ENCODE results near the gene FLVCR1.

GRCh38 chr1:211792964-211793345, 37.6 kb downstream of the LPGAT1 start:
- PRO-cap: no peak

GRCh38 chr1:211826453-211827126, 4.0 kb downstream of the LPGAT1 start:
- PRO-cap: no peak

GRCh38 chr1:211928758-211929791, 98.5 kb upstream of the LPGAT1 start:
- PRO-cap: no peak

DNA sequence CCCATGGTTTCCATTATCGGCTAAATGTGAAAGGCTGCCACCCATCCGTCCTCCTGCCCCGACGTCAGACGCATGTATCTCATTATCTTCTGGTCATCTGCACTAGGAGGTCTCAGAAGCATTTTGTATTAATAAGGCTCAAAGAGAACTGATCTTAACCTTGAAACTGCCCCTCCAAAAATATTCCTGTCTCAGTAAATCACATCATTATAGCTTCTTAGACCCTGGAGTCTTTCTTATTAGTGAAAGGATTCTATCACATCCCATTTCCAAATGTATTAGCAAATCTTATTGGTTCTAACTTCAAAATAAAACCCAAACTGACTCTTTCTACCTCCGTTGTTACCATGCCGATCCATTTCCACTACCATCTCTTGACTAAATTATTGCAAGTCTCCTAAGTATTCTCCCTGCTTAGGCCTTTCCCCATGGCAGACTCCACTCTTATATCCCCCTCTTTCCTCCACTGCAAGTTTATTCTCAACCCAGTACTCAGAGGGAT, 26.8 kb downstream of the INTS7 start:
- PRO-cap: no peak

DNA sequence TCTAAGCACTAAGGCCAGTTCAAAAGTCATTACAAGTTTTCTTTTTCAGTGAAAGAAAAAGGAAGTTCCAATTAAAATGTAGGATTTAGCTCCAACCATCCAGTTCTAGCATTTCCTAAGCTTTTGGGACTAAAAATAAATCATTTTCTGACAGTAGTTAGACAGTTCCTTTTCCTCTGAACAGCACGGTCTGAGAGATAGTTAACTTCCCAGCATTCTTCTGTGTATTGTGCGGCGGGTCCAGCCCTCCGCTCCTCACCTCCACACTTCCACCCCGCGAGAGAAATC, 38.2 kb upstream of the PPP2R5A start:
- PRO-cap: no peak

DNA sequence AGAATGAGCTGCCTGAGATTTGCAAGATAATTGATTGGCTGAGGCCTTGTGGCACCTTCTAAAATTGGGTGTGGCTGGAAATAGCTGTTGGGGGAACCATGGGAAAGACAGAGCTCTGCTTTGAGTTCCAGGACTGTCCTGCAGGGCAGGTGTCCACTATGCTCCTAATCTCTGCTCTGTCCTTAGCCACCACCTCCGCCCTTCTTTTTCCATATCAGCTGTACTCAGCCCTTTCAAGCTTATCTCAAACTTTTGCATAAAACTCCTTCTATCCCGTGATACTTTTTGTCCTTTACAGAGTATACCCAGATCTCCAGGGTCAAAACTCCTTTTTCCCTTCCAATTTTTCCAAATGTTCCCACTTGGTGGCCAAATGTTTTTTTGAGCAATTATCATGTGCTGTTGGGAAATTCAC, 23.7 kb upstream of the PPP2R5A start:
- PRO-cap: no peak

GRCh38 chr1:212284342-212284555, 961 bp upstream of the PPP2R5A start:
- PRO-cap: no peak

GRCh38 chr1:212287261-212287749, 2.1 kb downstream of the PPP2R5A start:
- PRO-cap: no peak

- PRO-cap: no peak
Measured at GRCh38 chr1:212312009-212312359, 26.8 kb downstream of the PPP2R5A start.

DNA sequence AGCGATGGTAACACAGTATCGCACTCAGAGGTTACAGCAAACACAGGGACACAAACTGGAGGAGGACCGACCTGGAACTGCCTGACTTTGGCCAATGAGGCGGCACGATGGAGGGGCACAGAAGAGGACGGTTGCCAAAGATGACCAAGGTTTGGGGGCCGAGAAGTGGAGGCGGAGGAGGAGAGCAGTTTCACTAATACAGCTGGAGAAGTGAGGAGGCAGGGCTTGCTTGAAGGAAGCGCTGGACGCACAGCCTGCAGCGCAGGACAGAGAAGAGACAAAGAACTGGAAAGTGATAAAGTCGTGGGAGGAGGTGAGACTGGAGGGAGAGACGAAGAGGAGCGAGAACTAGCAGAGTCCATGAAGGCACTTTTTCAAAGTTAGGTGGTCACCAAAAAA, 860 bp downstream of the PACC1 start:
- PRO-cap: no peak

DNA sequence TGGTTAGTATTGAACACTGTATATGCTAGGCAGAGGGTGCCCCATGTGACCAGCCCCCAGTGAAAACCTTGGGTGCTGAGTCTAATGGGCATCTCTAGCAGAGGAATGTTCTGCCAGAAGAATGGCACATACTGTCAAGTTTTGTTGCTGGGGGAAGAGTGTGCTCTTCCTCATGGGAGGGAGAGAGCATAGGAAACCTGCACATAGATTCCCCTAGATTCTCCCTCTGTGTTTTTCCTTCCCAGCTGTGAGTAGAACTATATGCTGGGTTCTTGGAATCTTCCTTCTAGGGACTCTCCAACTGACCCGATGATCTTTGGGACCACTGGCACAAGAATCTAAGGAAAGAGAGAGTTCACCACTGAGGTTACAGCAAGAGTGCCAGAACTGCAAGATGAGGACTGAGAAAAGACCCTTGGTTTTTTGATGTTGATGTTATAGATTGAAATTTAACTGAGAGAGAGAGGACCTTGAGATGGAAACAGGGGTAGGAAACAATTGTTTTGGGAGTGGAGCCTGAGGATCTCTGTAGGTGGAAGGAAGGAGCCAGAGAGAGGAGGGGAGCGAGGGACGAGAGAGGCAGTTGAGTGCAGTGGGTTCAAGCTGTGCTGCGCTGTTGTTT, 1.8 kb downstream of the NENF start:
- PRO-cap: no peak

DNA sequence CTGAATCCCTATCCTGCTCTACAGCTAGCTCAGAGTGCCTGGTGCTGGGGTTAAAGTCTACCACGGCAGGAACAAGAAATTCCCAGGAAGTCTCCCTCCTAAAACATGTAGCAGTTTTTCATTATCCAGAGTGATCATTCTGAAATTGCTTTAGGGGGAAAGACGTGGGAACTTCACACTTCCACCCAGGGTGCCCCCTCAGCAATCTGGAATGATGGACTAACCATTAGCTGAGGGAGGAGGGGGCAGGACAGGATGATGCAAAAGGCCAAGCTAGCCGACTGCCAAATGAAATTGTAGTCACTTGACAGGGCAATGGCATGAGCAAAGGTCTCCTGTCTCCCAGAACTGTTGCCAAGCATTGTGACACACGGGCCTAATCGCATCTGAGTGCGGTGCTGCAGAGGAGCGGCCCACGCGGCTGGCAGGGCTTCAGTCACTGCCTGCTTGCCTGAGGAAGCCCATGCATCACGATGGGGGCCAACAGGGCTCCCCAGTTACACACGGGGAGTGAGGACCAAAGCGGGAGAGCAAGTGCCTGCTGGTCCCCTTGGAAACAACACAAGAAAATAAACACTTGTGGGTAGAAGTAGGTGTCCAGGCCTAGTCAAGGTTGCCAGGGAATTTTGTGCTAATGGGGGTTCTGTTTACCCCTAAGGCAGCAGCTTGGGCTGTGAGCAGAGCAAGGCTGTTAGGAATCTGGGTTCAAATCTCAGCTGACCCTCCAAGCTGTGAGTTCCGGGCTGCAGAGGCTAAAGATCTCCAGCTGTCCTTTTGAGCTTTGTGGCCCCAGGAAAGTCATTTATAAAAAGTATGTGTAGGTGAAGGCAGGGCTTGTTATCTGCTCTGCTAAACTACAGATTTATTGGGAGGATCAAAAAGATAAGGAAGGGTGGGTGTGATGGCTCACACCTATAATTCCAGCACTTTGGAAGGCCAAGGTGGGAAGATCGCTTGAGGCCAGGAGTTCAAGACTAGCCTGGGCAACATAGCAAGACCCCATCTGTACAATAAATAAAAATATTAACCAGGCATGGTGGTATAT, 85.9 kb downstream of the NENF start:
- PRO-cap: bidirectional peak, plus-strand start at position 435 of the sequence, minus-strand start at position 290 of the sequence

DNA sequence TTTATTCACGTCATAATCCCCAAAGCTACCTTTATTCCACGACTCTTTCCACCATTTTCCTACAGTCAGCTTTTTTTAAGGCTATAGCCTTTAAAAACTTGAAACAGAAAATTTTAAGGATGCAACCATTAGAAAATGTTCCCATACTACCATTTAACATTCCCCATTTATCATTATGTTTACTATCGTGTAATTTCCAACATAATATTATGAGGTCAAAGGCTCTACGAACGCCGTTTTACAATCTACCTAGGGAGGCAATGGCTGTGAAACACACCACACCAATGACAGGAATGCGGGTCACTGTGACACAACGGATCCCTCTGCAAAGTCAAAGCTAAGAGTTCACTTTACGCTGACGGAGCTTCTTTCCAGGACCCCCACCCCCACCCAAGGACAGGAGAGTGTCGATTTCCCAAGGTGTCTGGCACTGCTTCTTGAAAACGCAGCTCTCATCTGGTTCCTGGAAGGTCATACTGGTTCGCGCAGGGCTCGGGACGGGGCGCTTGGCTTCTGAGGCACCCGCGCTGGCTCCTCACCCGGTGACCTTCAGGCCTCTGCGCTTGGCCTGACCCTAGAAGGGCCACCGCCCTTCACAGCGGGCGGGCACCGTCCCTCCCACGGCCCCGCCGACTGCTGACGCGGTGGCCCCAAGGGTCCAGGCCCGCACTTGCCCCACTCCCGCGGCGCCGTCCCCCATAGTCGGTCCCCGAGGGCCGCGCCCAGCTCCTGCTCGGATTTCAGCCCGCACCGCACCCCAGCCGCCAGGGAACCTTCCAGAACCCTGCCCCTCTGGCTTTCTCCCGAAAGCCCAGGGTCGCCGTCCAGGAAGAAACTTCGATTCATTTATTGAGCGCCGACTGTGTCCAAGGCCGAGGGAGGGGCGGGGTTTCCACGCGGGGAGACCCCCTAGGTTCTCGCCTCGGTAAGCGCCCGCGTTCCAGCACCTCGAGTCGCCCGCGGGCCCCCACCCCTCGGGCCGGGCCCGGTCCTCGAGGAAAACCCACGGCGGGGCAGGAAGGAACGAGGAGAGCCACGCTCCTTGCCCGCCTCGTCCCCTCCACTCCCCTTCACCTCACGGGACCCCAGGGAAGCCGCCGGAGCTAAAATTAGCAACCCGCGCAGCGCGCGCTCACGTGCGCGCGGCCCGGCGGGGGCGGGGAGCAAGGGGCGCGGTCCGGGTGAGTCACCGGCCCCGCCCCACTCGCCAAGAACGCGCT, 50.3 kb upstream of the ATF3 start:
- PRO-cap: bidirectional peak, plus-strand start at position 479 of the sequence, minus-strand start at position 478 of the sequence; bidirectional peak, plus-strand start at position 678 of the sequence, minus-strand start at position 836 of the sequence; bidirectional peak, plus-strand start outside the sequence, minus-strand start at position 1,065 of the sequence

DNA sequence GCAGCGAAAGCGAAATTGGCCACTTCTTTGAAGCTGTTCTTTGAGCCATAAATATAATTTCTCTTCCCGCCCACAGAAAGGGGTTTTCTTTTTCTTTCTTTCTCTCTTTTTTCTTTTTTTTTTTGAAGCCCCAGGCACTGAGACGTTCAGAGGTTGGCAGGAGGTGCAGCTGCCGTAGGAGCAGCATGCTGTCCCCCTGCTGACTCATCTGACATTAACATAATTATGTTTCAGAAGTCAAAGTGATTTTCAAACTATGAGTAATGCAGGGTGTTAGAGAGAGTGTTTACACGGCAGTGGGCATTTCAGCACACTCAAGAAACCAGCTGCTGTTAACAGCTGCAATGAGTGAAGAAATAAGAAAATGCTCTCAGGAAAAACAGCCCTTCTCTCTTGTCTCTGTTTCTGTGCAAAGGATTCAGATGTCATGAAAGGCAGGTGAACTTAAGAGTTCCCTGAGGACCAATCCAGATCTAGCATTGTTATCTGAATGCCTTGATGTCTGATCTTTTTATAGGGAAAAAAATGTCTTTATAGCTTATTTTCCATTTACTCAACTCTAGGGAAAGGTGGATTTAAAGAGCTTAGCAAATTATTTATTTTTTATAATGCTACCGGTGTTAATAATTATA, 41.4 kb upstream of the ATF3 start:
- PRO-cap: bidirectional peak, plus-strand start at position 280 of the sequence, minus-strand start at position 210 of the sequence

- PRO-cap: no peak
Measured at GRCh38 chr1:212611520-212612110, 3.1 kb downstream of the ATF3 start.

DNA sequence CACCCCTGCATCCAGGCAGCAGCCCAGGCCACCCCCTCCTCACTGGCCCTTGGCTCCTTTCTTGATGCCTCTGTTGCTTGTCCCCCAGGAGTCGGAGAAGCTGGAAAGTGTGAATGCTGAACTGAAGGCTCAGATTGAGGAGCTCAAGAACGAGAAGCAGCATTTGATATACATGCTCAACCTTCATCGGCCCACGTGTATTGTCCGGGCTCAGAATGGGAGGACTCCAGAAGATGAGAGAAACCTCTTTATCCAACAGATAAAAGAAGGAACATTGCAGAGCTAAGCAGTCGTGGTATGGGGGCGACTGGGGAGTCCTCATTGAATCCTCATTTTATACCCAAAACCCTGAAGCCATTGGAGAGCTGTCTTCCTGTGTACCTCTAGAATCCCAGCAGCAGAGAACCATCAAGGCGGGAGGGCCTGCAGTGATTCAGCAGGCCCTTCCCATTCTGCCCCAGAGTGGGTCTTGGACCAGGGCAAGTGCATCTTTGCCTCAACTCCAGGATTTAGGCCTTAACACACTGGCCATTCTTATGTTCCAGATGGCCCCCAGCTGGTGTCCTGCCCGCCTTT, 4.9 kb upstream of the GARIN4 start:
- PRO-cap: unidirectional peak, plus-strand start at position 349 of the sequence

DNA sequence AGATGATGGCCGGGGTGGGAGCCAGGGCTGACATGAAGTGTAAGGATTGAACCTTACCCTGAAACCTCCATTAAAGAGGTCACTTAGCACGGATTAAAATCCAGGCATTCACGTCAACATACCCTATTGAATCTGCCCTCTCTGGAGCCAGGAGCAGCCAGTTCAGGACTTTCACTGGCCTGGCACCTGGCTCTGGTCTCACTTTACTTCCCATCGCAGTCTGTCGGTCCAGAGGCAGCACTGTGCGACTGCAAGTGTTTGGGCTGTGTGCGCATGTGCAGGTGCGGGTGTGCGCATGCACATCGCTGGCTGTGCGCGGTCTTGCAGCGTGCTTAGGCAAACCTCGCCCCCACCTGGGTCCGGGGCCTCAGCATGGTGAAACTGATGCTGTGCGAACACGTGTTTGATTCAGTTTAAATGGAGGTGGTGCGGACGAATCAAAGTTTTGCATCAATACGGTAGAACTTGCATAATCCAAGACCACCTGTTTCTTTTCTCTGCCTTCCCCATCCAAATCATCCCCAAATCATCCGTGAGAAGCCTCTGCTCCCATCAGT, 22.3 kb downstream of the GARIN4 start:
- PRO-cap: no peak

GRCh38 chr1:212731397-212731649, 31.7 kb upstream of the BATF3 start:
- PRO-cap: no peak

DNA sequence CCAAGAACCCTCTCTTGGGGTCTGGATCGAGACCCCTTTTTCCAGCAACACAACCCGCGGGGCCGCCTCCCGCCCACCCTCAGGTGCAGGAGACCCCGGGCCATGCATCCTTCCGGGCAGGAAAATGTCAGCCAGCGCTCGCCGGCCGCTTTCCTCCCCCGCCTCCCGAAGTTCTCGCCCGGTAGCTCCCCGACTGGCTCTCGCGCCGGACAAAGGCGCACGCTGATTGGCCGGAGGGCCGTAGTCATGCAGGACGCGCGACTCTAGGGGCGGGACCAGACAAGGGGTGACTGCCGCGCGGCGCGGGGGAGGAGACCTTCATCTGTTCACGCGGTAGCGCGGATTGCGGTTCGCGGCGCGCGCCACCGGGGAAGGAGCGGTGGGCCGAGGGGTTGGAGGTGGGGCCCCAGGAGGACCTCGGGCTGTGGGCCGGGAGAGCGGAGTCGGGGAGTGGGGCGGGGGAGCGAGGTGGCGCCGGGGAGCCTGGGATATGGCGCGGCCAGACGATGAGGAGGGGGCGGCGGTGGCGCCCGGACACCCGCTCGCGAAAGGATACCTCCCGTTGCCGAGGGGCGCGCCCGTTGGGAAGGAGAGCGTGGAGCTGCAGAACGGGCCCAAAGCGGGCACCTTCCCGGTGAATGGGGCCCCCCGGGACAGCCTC, at the start of gene FLVCR1:
FLVCR1 (plus strand) TSS at position 313 of the 661 bp plus-strand sequence.
- PRO-cap: bidirectional peak, plus-strand start at position 348 of the sequence, minus-strand start at position 167 of the sequence

DNA sequence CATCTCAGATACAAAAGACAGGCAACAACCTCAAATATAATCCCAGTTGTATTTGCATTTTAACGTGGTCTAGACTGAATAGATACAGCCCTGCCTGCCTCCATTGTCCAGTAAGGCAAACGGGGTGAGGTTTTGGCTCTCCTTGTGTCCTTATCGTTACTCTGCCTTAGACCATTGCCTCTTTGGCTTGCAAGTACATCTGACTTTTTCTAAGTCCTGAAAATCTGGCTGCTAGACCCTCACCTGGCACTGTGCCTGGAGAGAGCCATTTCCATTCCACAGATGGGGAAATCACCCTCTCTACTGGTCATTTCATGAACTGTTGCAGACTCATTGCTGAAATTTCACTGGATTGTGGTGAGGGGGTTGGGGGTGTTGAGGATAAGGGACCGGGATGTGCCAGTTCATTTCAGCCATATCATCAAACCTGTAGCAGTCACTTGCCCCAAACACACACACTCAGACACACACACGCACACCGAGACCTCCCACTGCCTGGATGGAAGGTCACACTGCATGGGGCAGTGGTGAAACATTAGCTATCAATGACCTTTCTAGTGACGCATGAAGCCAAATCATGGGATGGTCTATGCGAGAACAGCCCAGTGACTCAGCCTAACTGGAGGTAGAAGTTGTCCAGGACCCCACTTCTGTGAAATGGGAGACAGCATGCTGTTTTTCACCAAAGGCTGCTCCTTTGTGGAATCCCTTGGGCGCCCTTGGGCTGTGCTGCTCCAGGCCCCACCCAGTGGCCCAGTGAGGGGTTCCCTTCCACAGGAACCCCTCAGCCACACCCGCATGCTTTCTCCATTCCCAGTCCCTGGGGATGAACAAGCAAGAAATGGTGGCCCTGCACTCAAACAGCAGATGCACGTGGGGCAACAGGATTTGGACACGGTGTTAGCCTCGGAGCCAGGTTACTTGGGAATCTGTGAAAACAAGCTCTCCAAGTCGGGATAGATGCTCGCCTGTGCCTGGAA, 34.9 kb upstream of the VASH2 start:
- PRO-cap: no peak